Smooth muscle cell (in vitro differentiated cells): ENCODE results near the genes ZNF266 and SLC44A2.

DNA sequence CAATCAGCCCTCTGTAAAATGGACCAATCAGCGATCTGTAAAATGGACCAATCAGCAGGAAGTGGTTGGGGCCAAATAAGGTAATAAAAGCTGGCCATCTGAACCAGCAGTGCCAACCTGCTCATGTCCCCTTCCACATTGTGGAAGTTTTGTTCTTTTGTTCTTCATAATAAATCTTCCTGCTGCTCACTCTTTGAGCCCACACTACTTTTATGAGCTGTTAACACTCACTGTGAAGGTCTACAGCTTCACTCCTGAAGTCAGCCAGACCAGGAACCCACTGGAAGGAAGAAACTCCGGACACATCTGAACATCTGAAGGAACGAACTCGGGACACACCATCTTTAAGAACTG is 33.0 kb upstream of the OR1M1 start:
- RAMPAGE, long total RNA, result no peak

- RAMPAGE, long total RNA, result no peak
Measured at GRCh38 chr19:9434805-9436169, at the start of gene ZNF266. TSS of gene ZNF266 (minus strand) at chr19:9435573.

GRCh38 chr19:9792621-9793522 is 24.3 kb upstream of the ZNF846 start:
- RAMPAGE, long total RNA, result start-site peak on the minus strand at chr19:9793149-9793218, 221 and 345 reads in 2 replicates

DNA sequence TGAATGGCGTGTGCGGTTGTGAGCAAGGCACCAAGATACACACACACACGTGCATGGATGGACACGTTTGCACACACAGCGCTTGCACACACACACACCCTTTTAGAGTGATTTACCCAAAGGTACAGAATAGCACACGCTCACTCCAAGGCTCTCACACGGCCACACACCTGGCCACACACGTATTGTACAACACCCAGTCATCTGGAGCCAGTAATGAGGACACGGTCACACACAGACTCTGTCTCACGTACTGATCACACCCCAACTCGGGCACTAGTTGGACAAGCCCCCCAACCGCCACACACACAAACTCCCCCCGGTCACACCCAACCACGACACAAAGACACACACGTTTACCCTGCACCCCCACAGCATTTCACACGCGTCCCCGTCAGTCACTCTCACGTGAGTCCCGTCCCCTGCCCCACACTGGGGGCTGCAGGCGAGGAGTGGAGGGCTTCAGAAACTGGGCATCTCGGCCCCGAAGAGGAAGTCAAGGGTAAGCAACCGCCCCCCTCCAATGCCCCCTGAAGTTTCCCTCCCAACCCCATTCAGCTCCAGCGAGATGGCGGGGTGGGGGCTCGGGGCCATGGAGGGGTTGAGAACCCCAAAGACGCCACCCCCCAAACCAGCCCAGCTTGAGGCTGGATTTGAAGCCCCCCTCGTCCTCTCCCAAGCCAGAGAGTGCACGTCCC is 709 bp downstream of the OLFM2 start:
- RAMPAGE, long total RNA, result no peak

- RAMPAGE, long total RNA, result no peak
Measured at GRCh38 chr19:9945262-9946014, 9.1 kb upstream of the OLFM2 start.

- RAMPAGE, long total RNA, result no peak
Measured at GRCh38 chr19:10037136-10037745, 24.0 kb downstream of the RDH8 start.

DNA sequence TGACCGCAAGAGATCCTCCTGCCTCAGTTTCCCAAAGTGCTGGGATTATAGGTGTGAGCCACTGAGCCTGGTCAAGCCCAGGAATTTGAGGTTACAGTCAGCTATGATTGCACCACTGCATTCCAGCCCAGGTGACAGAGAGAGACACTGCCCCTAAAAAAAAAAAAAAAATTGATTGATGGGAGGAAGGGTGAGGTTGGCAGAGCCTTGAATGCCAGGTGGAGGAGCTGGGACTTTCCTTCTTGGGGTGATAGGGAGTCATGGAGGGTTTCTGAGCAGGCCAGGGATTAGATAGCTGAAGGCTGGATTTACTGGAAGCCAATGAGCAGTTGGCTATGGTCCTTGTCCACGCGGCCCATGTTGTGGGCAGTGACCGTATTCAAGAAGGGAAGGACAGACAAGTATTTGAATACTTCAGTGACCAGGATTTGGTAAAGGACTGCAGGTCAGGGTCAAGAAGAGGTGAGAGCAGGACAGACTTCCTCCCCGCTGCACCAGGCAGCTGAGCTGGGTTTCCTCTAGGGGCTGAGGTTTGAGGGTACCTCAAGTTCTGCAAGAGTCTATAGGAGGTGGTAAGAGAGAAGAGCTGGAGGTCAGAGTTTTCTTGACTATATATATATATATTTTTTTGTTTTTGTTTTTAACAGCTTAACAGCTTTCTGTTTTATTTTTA is 6.9 kb upstream of the ICAM4 start:
- RAMPAGE, long total RNA, result no peak

DNA sequence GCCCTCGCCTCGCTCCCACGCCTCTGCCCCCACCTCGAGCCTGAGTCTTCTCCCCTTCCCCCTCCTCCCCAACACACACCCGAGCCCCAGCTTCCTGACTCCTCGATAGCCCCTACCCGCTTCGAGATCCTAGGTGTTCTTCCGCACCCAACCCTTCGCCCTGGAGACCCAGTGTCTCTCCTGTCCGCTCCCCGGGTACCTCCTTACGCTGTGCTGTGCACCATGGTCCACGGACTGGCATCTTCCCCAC is 385 bp downstream of the ICAM5 start:
- RAMPAGE, long total RNA, result no peak

- RAMPAGE, long total RNA, result no peak
Measured at GRCh38 chr19:10305433-10305843, 10.4 kb downstream of the FDX2 start.

- RAMPAGE, long total RNA, result no peak
Measured at GRCh38 chr19:10332762-10332954, 671 bp downstream of the RAVER1 start.

GRCh38 chr19:10405463-10405879 is 2.1 kb upstream of the CDC37 start:
- RAMPAGE, long total RNA, result no peak

GRCh38 chr19:10418875-10419200 is 1.5 kb upstream of the PDE4A start:
- RAMPAGE, long total RNA, result no peak

- RAMPAGE, long total RNA, result no peak
Measured at GRCh38 chr19:10431710-10432693, 11.7 kb downstream of the PDE4A start.

- RAMPAGE, long total RNA, result no peak
Measured at GRCh38 chr19:10612892-10613374, 12.4 kb upstream of the SLC44A2 start.

- RAMPAGE, long total RNA, result no peak
Measured at GRCh38 chr19:10616157-10616673, 9.1 kb upstream of the SLC44A2 start.

GRCh38 chr19:10624685-10625868 is at the start of gene SLC44A2:
TSS of gene SLC44A2 (plus strand) at chr19:10625553.
- RAMPAGE, long total RNA, result no peak

DNA sequence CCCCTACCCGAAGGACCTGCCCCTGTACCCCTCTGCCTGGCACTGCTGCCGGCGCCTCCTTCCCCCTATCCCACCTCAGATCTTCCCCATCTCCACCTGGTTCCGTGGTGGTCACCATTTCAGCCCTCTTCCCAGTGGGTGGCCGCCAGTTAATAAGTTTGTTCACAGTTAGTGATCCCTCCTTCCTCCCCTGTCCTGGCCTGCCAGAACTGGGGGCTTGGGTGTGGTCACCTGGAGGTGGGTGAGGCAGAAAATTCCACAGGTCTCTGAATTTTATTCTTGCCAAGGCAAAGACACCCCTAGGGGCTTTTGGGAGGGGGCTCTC is 478 bp downstream of the SLC44A2 start:
- RAMPAGE, long total RNA, result no peak

DNA sequence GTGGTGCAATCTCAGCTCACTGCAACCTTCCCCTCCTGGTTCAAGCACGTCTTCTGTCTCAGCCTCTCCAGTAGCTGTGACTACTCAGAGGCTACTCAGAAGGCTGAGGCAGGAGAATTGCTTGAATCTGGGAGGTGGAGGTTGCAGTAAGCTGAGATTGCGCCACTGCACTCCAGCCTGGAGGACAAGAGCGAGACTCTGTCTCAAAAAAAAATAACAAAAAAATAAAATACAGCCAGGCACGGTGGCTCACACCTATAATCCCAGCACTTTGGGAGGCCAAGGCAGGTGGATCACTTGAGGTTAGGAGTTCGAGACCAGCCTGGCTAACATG is 1.4 kb downstream of the SLC44A2 start:
- RAMPAGE, long total RNA, result no peak

GRCh38 chr19:10682493-10683058 is 18.7 kb upstream of the QTRT1 start:
- RAMPAGE, long total RNA, result no peak

DNA sequence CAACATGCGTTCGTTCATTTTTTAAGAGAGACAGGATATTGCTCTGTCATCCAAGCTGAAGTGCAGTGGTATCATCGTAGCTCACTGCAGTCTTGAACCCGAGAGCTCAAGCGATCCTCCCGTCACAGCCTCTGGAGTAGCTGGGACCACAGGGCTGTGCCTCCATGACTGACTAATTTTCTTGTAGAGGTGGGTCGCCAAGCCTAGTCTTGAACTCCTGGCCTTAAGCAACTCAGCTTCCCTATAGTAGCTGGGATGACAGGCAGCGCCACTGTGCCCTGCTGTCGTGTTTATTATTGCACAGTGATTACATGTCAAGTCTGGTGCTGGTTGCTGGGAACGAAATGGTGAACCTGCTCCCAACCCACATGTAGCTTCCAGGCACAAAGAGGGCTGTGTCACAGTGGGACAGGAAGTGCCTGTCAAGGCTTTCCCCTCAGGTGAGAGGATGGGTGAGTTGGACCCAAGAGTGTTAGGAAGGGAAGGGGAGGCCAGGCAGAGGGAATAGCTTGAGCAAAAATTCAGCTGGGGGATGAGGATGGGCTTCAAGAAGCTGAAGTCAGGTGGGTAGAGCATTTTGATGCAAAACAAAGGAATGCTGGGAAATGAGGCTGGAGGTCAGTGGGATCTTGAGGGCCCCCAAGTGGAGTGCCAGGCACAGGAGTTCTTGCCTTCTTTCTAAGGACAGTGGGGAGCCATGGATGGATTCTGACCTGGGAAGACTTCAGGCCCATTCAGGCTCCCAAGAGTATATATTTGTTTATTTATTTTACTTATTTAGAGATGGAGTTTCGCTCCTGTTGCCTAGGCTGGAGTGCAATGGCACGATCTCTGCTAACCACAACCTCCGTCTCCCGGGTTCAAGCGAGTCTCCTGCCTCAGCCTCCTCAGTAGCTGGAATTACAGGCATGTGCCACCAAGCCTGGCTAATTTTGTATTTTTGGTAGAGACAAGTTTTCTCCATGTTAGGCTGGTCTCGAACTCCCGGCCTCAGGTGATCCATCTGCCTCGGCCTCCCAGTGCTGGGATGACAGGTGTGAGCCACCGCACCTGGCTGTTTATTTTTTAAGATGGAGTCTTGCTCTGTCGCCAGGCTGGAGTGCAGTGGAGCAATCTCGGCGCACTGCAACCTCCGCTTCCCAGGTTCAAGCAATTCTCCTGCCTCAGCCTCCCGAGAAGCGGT is 8.4 kb upstream of the QTRT1 start:
- RAMPAGE, long total RNA, result no peak